ENCODE results near the genes GP1BB, TXNRD2, ARVCF, TANGO2, RANBP1 and TRMT2A.

- RRBS, 2 experiments = 87 to 90% methylated on average over 8 to 9 of the region's 34 CpGs
Observed at GRCh38 chr22:19721657-19722164, 1.6 kb upstream of the GP1BB start.

DNA sequence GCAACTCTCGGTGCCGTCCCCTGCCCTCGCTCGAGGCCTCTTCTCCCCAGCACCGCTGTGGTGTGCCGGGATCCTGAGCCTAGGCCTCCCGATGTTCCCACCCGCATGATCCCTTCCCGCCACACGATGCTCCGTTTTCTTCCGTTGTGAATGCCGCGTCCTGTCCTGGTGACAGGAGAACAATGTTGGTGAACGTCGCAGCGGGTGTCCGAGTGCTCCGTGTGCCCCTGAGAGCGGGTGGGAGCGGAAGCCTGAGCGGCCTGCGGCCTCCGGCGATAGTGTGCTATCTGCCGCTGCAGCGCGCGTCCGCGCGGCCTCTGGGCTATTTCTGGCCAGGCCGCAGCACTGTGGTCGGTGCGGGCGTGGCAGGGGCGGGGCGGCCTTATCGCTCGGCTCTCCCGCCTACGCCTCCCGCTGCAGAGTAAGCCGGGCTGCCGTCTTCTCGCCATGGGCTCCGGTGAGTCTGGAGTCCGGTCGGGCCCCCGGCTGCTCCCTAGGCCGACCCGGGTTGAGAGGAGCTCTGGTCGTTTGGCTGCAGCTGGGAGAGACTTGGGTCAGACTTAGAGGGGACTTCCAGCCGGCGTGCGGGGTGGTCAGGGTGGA lies at the start of gene GP1BB:
Gene GP1BB, plus strand, starts transcription at position 417 of the 603 bp plus-strand sequence.
- RRBS, 2 experiments = 32 to 39% methylated on average over 7 of the region's 56 CpGs

GRCh38 chr22:19758371-19759004 lies 2.1 kb upstream of the TBX1 start:
- RRBS, 2 experiments = 7 to 29% methylated on average over 13 of the region's 42 CpGs

- RRBS, 2 experiments = no CpG with 5 or more reads among the region's 12 CpGs
Observed at GRCh38 chr22:19892531-19892856, 37.8 kb upstream of the GNB1L start.

DNA sequence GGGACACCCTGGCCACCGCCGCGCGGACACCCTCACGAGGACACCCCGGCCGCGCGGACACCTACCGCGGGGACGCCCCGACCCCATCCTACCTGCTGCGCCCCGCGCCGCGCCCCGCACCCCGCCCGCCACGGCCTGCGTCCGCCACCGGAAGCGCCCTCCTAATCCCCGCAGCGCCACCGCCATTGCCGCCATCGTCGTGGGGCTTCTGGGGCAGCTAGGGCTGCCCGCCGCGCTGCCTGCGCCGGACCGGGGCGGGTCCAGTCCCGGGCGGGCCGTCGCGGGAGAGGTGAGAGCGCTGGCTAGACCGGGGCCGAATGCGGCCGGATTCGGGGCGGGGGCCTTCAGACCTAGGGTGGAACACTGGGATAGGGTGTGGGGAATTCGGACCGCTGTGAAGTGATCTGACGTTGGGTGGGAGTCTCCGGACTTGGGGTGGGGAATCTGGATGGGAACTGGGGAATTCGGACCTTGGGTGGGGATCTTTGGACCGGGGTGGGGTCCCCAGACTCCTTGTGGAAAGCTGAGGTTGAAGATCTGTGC lies at the start of gene TXNRD2:
Gene TXNRD2, minus strand, starts transcription at position 210 of the 543 bp plus-strand sequence.
- RRBS, 2 experiments = 1 to 5% methylated on average over 25 to 30 of the region's 57 CpGs

GRCh38 chr22:19960655-19961987 lies 19.5 kb upstream of the TXNRD2 start:
- RRBS, 2 experiments = 84 to 92% methylated on average over 4 of the region's 20 CpGs

DNA sequence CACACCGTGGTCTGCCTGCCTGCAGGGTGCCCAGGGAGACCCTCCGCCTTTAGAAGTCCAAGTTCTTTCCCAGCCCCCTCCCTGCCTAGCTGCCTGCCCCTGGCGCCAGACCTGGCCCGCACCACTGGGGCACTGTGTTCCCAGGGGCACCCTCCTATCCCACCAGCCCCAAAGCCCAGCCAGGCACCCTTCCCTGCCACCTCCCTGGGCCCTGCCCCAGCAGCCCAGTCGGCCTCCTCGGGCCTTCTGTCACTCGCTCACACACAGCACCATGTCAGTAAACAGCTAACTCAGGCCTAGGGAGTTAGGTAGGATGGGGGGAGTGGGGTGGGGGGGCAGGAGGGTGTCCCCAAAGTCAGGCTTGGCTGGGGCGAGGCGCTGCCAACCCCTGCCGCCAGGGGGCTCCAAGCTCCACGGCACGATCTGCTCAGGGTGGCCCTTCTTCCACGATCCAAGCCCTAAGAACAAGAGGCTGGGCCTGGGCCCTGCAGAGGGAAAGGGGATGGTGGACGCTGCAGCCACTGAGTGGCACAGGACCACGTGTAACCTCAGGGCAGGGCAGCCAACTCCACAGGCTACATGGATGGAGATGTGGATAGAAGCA lies 28.7 kb upstream of the TXNRD2 start:
- RRBS, 2 experiments = no CpG with 5 or more reads among the region's 15 CpGs

- RRBS, 2 experiments = 1 to 5% methylated on average over 78 to 81 of the region's 150 CpGs
Observed at GRCh38 chr22:20016008-20017106, at the start of gene ARVCF. Gene ARVCF, minus strand, starts transcription at chr22:20016823.

DNA sequence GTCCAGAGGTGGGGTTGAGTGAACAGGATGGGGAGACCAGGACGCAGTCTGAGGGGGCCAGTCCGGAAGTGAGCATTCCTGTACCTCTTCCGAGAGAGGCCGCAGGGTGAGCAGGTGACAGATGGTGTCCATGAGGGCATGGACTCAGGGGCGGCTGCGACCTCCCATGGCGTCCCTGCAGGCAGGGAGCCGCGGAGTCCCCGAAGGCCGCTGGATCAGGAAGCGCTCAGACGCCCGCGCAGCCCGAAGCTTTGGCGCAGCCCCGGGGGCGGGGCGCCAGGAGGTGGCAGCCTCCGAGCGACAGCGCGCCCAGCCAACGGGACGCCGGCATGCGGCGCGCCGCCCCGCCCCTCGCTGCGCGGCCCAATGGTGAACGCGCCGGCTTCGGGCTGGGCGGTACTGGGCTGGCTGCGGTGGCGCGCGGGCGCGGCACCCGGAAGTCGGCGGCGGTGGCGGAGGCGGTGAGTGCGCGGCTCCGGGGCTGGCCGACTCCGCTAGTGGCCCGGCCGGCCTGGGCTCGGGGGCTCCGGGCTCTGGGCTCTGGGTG lies at the start of gene TANGO2:
Gene TANGO2, plus strand, starts transcription at position 437 of the 547 bp plus-strand sequence.
- RRBS, 2 experiments = under 1 to 5% methylated on average over 38 of the region's 61 CpGs

GRCh38 chr22:20108347-20109380 lies 7.2 kb upstream of the RANBP1 start:
- RRBS, 2 experiments = no CpG with 5 or more reads among the region's 19 CpGs

GRCh38 chr22:20109381-20110454 lies 6.2 kb upstream of the RANBP1 start:
- RRBS, 2 experiments = no CpG with 5 or more reads among the region's 23 CpGs

- RRBS, 2 experiments = no CpG with 5 or more reads among the region's 24 CpGs
Observed at GRCh38 chr22:20110742-20111848, 4.8 kb upstream of the RANBP1 start.

- RRBS, 2 experiments = no CpG with 5 or more reads among the region's 2 CpGs
Observed at GRCh38 chr22:20111857-20112634, 3.9 kb upstream of the RANBP1 start.

DNA sequence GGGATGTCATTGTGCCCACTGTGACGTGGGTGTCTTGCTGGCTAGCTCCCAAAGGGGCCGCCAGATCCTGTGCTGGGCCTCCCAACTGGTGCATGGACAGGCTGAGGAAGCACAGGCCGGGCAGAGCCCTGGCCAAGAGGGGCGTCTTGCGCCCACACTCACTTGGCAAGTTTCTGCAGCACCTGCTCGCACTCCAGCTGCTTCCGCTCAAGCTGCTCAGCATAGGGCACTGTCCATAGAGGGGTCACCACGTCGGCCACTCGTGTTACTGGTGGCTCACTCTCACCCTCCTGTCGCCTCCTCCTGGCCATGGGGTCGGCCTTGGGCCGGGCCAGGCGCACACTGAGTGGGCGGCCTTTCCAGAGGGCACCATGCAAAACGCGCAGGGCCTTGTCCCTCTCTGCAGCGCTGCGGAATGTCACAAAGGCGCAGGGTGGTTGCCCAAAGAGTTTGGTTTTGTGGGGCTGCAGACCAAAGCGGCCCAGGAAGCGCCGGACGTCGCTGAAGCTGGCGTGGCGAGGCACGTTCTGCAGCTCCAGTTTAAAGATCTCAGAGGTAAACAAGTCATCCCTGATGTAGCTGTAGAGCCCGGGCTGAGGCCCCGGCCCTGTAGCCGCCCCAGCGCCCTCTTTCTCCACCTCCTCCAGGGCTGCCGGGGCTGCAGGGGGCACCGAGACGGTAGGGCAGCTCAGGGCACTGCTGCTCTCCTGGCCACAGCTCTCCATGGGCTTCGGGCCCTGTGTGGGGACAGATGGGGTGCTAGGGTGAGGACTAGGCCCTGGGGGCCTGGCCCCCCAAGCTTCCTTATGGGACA lies at the start of gene RANBP1:
Gene RANBP1, plus strand, starts transcription at position 229 of the 814 bp plus-strand sequence.
- RRBS, 2 experiments = 4 to 13% methylated on average over 11 of the region's 36 CpGs

GRCh38 chr22:20116690-20117861 lies at the start of gene TRMT2A:
Gene TRMT2A, minus strand, starts transcription at chr22:20117226.
- RRBS, 2 experiments = 1 to 5% methylated on average over 50 to 56 of the region's 139 CpGs

DNA sequence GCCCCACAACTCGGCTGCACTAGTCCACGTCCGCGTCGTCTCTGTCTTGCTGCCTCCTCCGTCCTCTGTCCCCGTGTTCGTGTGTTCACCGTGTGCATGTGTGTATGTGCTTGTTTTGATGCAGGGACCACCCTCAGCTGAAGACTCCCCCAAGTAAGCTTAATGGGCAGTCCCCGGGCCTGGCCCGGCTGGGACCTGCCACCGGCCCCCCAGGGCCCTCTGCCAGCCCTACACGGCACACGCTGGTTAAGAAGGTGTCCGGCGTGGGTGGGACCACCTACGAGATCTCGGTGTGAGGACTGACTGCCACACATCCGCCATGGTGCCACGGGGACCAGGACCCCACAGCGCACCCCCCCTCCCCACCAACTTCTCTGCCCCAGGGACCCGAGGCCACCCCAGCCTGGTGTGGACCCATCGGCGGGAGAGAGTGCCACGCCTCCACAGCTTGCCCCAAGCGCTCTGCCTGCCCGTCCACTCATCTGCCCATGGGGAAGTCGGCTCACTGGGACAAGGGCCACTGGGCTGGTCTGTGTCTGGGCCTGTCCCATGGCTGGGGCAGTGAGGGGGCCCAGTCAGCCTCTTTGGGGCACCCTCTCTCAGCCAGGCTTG lies 5.6 kb downstream of the CCDC188 start:
- RRBS, 2 experiments = 90 to 92% methylated on average over 4 of the region's 28 CpGs

DNA sequence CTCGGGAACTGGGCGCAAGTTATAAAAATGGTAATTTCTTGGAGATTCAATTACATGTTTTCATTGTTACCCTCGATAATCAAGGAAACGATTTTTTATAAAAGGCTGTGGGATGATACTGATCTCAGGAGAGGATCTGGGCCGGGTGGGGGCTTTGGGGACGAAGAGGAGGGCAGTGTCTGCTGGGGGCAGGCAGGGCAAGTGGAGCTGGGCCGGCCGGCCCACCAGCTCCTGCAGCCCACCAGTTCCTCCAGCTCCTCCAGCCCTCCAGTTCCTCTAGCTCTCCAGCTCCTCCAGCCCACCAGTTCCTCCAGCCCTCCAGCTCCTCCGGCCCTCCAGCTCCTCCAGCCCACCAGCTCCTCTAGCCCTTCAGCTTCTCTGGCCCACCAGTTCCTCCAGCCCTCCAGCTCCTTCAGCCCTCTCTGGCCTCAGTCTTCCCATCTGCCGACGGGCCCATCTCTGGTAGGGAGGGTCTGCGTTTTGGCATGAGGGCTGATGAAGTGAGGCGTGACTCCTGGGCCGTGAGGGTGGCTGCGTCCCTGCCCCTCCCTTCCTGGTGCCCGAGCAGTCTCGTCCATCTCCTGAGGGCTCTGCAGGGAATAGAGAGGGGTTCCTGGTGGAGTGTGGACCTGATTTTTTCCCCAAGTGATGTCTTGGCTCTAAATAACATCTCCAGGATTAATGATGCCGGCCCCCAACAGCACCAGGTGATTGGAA lies 9.2 kb upstream of the CCDC188 start:
- RRBS, 2 experiments = 13 to 28% methylated on average over 2 to 4 of the region's 18 CpGs

DNA sequence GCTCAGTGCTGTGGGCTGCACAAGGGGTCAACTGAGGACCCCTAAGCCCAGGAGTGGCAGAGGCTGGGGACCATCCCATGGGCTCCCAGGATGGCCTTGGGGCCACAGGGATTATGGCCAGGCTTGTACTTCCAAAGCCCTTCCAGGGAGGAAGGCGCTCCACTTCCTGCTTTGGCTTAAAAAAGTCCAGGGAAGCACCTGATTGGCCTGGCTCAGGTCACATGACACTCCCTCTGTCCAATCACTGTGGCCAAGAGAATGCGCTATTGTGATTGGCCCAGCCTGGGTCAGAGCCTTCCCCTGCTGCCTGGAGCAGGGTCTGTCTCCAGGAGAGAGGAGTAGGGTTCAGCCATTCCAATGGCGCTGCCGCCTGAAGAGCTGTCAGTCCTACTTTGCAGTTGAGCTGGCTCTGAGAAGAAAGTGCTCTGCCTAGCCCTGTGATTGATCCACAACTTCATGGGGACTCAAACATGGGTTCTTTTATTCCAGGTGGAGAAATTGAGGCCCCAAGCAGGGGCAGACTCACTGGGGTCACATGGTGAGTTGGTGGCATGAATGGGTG lies 48.3 kb downstream of the RTN4R start:
- RRBS, 2 experiments = no CpG with 5 or more reads among the region's 4 CpGs

- RRBS, 2 experiments = 4 to 12% methylated on average over 13 of the region's 62 CpGs
Observed at GRCh38 chr22:20298651-20299362, 21.1 kb downstream of the DGCR6L start.

DNA sequence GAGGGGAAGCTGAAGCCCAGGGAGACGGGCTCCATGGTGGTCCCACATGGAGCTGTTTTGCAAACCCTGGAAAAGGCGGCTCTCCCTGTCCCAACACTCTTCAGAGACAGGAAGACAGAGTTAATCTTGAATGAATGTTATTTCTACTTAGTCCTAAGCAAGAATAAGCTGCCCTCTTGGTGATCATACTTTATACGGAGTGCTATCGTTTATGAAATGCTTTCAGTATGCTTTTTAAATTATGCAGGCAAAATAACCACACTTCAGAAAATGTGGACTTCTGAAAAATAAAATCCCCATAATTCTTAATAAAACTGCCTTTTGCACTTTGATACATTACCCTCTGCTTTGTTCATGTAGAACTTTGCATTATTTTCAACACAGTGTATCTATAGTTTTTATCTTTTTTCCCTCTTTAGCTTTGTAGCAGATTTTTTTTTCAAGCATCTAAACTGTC lies 14.2 kb downstream of the ZNF74 start:
- RRBS, 2 experiments = no CpG with 5 or more reads among the region's 4 CpGs

Data from Panc1 (cell line).